Bile duct (tissue), 1 donor: ENCODE data around the gene MATCAP2.

- PRO-cap, result no peak
These were observed 170.5 kb downstream of the SEPTIN7 start for GRCh38 chr7:35971290-35971895.

- PRO-cap, result no peak
These were observed 60.8 kb upstream of the EEPD1 start for GRCh38 chr7:36092031-36092782.

DNA sequence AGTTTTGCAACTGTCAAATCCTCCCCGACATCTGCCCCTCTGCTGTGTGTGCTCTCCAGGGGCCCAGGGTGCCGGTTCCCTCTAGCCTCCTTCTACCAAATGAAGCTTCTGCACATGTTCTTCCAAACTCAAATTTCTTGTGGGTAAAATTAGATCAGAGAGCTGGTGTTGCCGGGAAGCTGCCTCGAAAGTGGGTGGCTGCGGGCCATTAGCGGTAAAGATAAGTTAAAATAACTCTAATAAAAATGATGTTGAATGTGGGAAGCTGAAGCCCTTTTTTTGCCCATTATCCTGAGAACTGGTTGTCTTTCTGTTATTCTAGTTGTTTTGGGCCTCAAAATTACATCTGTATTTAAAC is 37.0 kb upstream of the EEPD1 start:
- PRO-cap, result no peak

DNA sequence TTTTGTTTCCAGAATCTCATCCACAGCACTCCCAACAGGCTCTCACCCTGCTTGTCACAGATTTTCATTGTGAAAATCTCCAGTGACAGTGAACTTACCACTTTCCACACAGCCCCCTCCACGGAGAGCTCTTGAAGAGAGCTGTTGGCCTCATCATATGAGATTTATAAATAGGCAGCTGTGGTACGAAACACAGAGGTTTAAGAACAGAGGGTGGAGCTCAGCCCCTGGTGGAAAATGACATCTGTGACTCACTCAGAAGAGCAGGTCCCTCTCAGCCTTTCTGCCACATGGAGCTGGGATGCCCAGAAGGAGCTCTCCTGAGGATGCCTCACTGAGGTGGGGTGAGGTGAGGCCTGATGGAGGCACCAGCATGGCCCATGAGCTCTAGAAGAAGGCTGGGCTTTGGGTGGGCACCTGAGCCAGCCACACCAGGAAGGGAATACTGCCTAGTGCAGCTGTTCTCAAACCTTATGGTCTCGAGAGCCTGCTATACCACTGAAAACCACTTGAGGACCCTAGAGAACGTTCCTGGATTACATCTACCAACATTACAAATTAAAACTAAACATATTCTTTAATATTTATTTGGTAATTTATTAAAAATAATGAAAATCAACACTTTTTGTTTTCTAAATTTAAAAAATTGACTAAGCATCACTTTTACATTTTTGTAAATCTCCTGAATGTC is 25.8 kb upstream of the EEPD1 start:
- PRO-cap, result no peak

DNA sequence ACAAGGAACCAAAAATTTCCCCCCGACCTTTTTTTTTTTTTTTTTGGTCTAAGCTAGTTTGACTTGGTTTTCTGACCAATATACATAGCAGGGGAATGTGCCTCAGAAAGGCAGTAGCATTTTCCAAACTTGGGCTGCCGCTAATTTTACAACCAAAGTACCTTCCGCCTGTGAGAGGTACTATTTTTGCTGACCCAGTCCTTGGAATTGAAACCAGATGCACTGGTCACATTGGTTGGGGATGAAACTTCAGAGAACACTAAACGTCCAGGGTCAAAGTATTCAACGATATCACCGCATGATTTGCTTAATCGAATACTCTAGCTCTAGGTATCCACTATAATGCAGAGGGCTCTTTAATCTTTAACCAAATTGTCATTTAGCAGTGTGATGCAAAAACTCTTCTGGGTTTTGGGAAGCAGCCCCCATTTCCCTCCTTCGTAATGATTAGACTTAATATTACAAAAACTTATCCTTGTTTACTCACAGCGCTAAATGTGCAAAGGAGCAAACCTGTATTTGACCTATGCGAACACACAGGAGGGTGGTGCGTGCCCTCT is 1.1 kb upstream of the EEPD1 start:
- PRO-cap, result no peak

- PRO-cap, result no peak
These were observed 6.4 kb downstream of the EEPD1 start for GRCh38 chr7:36159043-36160233.

- PRO-cap, result no peak
These were observed 38.4 kb downstream of the EEPD1 start for GRCh38 chr7:36191233-36192035.

GRCh38 chr7:36280397-36281815 is 86.1 kb downstream of the MATCAP2 start:
- PRO-cap, result bidirectional peak, plus-strand start at chr7:36281157, minus-strand start at chr7:36280957

GRCh38 chr7:36312358-36313038 is 54.5 kb downstream of the MATCAP2 start:
- PRO-cap, result no peak

GRCh38 chr7:36366456-36367506 is at the start of gene MATCAP2:
Gene MATCAP2 (minus strand): TSS chr7:36367240.
- PRO-cap, result unidirectional peak, minus-strand start at chr7:36366924; bidirectional peak, plus-strand start at chr7:36367362, minus-strand start at chr7:36367153

DNA sequence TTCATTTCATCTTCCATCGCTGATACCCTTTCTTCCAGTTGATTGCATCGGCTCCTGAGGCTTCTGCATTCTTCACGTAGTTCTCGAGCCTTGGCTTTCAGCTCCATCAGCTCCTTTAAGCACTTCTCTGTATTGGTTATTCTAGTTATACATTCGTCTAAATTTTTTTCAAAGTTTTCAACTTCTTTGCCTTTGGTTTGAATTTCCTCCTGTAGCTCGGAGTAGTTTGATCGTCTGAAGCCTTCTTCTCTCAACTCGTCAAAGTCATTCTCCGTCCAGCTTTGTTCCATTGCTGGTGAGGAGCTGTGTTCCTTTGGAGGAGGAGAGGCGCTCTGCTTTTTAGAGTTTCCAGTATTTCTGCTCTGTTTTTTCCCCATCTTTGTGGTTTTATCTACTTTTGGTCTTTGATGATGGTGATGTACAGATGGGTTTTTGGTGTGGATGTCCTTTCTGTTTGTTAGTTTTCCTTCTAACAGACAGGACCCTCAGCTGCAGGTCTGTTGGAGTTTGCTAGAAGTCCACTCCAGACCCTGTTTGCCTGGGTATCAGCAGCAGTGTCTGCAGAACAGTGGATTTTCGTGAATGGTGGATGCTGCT is 166.5 kb downstream of the AOAH start:
- PRO-cap, result no peak

DNA sequence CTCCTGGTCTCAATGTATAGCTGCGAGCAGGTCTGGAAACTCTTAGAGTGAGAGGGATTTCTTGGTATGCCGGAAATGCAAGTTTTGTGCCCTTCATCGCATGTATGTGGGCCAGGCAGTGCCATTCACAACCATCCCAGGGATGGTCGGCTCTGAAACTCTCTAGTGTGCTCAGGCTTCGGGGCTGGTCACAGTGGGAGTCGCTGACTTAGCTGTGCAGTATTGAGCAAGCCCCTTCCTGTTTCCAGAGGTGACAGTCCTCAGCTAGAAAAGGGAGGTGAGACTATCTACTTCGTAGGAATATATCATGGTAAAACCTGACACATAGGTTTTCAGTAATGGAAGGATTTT is 2.0 kb upstream of the AOAH start:
- PRO-cap, result no peak

- PRO-cap, result no peak
These were observed 65.4 kb upstream of the AOAH start for GRCh38 chr7:36789674-36790018.

DNA sequence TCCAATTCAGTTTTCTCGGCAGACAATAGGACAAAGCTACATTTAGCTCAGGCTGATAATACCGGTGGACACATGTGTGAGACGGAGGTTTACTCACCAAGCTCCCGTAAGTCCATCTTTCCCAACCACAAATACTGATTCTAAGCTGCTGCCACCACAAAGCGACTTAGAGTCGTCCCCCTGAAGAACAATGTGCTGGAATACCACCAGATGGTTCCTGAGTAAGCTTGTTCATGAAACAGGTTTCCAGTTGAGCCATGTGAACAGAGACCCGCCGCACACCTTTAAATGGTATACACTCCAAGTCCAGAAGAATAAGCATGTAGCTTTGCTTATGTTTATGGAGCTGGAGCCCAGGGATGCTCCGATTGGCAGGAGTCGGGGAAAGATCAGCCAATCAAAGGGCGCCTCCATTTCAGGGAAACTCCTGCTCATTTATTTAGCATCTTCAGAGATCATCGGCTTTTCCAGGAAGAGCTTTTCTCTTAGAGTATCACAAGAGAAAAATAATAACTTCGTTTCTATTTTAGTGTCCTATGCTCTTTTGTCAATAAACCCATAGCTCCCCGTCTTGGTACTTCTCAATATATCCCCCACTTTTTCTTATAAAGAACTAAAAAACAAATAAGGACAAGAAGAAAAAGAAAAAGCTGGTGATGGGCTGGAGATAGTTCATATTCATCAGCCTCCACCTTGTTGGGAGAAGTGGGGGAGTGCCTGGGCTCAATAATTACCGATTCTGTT is 261.7 kb upstream of the AOAH start:
- PRO-cap, result no peak

DNA sequence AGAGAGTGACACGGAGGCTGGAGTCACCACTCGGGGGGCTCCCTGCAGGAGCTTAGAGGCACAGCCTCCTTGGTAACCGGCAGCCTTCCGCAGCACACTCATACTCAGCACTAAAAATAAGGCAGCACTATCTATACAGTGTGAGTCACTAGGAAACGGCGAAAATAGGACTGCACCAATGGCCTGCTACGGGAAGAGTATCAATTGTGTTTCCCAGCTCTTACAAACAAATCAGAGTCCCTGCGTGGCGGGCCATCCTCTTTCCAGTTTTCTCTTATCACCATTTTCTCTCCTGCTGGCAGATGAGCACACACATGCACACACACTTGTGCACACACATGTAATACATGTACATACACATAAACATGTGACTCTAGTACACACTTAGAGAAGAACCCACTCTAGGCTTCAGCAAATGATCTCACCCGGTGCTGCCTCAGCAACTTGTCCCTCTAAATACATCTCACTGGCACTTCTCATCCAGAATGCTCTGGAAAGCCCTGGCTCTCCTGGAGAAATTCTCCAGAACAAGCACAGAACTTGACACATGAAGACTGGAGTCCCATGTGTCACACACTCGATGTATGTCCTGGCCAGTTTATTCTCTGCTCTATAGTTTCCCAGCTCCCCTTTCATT is 255.0 kb downstream of the ELMO1 start:
- PRO-cap, result no peak

GRCh38 chr7:37340930-37341316 is 107.7 kb downstream of the ELMO1 start:
- PRO-cap, result no peak

DNA sequence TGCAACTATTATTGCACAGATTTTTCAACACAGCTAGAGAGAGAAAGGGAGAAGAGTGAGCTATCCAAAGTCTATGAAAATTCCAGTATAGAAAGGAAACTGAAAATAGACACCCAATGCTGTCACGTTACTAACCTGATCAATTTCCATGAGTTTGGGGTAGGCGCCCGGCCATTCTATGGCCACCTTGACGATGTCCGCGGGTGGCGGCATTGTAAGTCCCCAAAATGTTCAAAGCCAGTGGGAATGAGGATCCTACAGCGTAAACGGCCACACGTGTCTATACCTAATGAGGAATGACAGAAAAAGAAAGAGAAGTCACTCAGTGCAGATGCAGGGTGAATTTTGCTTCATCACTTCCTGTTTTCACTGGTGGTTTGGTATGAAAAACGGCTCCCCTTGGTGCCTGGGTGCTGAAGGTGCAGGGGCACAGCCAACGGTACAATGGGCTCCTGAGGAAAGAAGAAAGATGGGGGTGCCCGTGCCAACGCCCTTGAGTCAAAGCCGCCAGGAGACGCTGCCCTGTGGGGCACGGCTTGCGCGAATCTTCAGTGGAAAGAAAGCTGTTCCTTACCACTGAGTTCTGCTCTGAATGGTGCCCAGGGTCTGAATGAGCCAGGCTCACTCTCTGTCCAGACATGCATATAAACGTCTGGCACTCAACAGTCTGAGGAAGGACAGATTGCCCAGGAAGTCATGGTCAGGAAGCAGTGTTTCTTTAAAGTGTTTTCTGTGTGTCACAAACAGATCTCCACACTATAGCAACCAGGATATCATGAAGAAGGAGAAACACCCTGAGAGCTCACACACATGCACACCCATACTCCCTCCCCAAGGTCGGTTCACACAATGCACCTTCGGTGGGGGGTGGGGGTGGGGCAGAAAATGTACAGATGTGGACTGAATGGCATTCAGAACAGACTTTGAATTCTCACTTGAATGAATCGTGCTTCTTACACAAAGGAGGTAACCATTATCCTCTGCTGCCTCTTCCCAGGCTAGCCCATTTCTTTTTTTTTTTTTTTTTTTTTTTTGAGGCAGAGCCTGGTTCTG is 105.9 kb downstream of the ELMO1 start:
- PRO-cap, result no peak

GRCh38 chr7:37392154-37392377 is 56.6 kb downstream of the ELMO1 start:
- PRO-cap, result no peak

- PRO-cap, result no peak
These were observed 42.9 kb downstream of the ELMO1 start for GRCh38 chr7:37405641-37406300.

DNA sequence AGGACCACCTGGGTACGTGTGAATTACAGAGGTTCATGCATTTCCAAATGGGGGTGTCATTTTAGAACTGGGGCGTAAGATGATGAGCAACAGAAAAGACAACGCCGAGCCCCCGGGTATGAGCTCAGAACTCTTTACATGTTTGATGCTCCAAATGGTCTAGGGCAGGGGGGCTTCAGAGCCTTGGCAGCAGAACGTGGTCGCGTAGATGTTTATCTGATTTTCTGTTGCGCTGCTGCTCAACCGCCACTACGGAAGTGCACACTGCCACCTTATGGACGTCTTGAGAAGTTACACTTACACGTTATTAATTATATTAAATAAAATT is 15.0 kb upstream of the NME8 start:
- PRO-cap, result no peak